Aorta (tissue), 1 donor: ENCODE data around the gene PIM3.

- PRO-cap = no peak
These were observed 11.3 kb upstream of the PIM3 start for GRCh38 chr22:49948907-49949975.

DNA sequence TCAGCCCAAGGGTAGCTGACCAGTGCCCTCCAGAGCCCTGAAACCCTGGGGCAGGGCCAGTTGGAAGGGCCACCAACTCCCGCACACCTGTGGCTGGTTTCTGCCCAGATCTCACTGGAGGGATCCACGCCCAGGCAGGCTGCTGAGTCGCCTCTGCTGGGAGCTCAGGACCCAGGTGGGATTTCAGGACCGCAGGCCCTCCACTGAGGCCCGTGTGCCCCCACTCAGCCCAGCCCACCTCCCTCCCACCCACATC lies 8.9 kb upstream of the PIM3 start:
- PRO-cap = no peak

GRCh38 chr22:49960539-49961658 lies at the start of gene PIM3:
Gene PIM3 (plus strand): TSS chr22:49960772.
- PRO-cap = bidirectional peak, plus-strand start at chr22:49960745, minus-strand start at chr22:49960670

GRCh38 chr22:49967698-49968694 lies 7.4 kb downstream of the PIM3 start:
- PRO-cap = no peak

- PRO-cap = no peak
These were observed 8.4 kb downstream of the PIM3 start for GRCh38 chr22:49968695-49969626.

GRCh38 chr22:50173229-50173643 lies 2.7 kb downstream of the PANX2 start:
- PRO-cap = no peak

DNA sequence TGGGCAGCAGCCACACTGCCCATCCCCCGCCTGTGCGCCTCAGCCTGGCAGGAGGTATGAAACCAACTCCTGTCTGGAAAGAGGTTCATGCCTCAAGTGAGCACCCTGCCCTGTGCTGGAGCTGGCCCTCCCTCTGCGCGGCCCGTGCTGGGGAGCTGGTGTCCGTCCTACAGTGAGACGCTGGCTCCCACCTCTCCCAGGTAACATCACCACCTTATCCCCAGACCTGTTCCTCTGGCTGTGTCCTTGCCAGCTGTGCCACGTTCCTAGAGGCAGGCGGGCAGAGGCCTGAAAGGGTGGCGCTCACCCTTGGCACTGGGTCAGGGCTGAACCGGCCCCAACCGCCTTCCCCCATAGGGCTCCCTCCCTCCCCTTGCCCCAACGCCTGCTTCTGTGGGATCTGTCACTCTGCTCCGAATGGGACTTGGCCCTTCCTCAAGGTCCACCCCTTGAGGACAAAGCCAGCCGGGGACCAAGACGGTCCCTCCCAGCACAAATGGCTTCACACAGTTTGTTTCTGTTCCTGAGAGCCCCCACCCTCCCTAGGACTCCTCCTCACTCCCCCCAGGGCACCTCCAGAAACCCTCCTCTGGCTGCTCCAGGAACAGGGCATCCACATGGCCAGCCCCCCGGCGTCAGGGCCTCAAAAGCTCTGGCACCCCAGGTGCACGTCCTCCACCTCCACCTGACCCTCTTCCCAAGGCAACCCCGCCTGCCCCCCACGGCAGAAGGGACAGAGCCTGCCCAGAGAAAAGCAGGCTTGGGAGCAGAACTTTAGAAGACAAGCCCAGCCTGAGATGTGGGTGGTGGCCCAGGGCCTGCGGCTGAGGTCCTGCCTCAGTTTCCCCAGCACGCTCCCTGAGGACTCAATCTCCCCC lies 2.8 kb upstream of the TRABD start:
- PRO-cap = no peak

DNA sequence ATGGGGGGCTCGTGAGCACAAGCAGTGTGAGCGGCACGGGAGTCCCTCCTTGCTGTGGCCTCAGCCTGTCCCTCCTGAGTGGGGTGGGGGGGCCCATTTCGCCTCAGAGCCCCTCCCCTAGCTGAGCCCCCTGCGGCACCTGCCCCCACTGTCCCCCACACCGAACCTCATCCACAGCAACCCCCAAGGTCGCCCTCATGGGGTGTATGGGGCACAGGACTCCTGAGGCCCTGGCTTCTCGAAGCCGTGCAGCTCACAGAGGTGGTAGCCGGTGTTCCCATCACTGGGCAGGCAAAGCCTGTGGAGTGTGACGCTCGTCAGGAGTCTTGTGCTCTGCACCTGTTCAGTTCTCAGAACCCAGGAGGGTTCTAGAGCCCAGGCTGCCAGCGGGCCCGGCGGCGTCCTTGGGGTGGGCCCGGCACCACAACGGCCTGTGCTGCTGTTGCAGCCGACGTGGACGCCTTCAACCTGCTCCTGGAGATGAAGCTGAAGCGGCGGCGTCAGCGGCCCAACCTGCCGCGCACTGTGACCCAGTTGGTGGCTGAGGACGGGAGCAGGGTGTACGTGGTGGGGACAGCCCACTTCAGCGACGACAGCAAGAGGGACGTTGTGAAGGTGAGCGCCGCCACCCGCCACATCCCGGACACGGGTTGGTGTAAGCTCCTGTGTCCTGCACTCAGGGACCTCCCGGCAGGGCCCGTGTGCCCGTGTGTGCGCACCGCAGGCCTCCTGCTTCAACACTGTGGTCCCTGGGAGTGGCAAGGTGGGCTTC lies 6.7 kb upstream of the SELENOO start:
- PRO-cap = no peak

GRCh38 chr22:50194664-50195469 lies 5.9 kb upstream of the SELENOO start:
- PRO-cap = no peak

- PRO-cap = bidirectional peak, plus-strand start at chr22:50201014, minus-strand start at chr22:50200877
These were observed 216 bp upstream of the SELENOO start for GRCh38 chr22:50200659-50200930.

- PRO-cap = no peak
These were observed 9.6 kb upstream of the MAPK11 start for GRCh38 chr22:50279894-50280163.

GRCh38 chr22:50305589-50306851 lies 1.4 kb downstream of the PLXNB2 start:
- PRO-cap = bidirectional peak, plus-strand start at chr22:50306009, minus-strand start at chr22:50305965

DNA sequence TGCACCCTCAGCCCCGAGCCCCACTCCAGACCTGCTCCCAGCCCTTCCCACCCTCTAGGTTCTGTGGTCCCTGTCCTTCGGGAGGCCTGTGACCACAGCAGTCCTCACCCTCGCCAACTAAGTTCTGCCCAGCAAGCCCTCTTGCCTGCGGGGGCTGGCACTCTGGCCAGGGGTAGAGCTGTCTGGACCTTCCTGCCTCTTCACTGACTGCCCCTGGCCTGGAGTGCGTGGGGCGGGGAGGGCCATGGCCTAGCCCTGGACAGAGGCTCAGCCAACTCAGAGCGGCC lies 1.7 kb upstream of the PLXNB2 start:
- PRO-cap = no peak

DNA sequence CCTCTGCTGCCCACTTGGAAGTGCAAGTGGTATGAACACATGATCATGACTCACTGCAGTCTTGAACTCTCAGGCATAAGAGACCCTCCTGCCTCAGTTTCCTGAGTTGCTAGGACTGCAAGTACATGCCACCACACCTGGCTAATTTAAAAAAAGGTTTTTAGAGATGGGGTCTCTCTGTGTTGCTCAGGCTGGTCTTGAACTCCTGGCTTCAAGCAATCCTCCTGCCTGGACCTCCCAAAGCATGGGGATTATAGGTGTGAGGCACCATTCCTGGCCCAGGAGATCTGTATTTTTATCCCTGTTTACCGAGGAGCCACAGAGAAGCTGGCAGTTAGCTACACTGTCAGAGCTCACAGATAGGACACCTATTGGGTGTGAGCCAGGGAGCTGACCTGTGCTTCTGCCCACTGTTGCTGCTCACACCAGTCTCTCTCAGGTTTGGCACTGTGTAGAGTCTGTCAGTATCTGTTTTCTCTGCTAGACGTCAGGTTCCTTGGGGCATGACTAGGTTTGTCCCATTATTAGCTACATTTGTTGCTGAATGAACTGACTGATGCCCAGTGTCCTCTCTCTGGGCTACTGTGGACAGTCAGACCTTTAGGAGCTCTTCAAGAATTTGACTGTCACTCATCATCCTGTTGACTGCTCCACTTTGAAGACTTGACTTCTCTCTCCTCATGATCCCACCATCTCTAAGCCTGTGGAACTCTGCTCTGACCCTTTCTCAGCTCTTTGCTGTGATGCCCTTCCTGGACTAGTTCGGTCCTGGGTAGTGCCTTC lies 17.4 kb downstream of the PPP6R2 start:
- PRO-cap = no peak

DNA sequence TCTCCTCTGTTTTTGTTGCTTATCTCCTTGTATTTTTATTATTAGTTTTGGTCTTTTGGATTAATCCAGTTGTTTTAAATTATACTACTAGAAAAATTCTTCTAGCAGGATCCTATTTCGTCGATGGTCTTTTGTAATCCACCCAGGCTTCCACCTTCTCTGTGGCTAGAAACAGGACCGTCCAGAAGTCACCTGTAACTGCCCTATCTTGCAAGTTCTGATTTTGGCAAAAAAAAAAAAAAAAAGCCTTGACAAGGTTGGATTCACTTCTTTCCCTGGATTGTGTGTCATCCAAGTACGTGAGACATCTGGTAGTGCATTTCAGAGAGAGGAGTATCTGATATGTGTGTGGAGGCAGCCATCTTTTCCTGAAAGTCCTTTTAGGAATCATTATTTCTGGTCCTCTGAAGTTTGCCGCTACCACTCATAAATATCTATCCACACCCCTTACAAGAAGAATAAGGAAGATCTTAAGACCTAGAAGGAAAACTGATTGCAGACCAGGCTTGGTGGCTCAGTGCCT lies 48.7 kb downstream of the PPP6R2 start:
- PRO-cap = no peak

GRCh38 chr22:50418637-50419615 lies 55.9 kb downstream of the SBF1 start:
- PRO-cap = no peak

- PRO-cap = no peak
These were observed 38.2 kb downstream of the SBF1 start for GRCh38 chr22:50436428-50437328.

DNA sequence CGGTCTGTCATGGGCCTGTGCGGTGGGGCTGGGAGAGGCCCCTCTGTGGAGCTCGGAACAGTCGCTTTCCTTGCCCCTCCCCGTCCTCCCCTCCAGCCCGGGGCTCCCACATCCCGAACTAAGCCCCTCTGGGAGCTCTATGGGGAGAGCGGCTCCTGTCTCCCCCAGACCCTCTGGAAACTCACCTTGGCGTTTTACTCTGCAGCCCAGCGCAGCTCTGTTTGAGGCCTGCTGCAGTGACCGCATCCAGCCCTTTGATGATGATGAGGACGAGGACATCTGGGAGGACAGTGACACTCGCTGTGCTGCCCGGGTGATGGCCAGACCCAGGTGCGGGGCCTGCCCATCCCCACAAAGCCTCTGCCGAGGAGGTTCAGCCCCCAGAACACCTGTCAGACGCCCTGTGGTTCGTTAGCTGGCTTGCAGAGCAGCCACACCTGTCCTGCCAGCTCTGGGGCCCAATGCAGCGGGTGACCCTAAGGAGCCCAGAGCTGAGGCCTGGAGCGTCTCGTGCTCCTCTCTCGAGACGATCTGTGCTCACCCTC lies 36.8 kb downstream of the SBF1 start:
- PRO-cap = no peak

- PRO-cap = no peak
These were observed 29.5 kb downstream of the SBF1 start for GRCh38 chr22:50444939-50446065.

GRCh38 chr22:50446131-50446480 lies 28.7 kb downstream of the SBF1 start:
- PRO-cap = no peak